Measurements from ENCODE around the genes SMR3A, AMTN, SLC4A4, ADAMTS3 and ANKRD17.

DNA sequence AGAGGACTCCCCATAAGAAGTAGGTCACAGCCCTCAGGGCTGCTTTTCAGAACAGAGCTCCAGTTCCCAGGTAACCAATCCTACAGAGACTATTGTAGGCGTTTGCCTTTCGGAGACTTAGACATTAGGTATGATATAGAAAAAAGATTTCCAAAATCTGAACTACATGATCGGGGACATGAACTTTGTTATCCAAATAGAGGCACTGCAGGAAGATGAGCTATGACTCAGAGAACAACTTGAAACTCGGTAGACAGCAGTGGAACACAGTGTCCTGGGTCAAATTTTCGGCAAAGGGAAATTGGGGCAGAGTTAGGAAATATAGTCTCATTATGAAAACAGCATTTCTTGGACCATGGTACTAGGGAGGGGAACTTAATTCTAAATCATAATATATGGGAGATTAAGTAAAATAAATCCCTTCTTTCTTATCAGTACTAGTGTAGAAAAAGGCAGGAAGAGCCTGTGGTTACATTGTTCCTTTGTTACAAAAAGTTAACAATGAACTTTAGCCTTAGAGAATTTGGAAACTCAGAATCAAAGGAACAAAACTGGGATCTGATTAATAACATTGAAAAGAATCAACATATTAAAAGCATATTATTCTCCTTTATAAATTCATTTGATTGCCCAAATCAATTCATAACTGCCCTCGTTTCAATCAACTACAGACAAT lies 33.9 kb downstream of the SULT1B1 start:
- PRO-cap = no peak

GRCh38 chr4:69754956-69755658 lies 5.3 kb downstream of the SULT1B1 start:
- PRO-cap = no peak

DNA sequence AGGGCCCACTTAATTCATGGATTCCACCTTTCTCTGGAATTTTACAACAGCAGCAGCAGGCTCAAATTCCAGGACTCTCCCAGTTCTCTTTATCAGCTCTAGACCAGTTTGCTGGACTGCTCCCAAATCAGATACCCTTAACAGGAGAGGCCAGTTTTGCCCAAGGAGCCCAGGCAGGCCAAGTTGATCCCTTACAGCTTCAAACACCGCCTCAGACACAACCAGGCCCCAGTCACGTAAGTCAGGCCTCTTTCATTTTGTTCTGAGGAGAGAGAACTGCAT lies 2.3 kb downstream of the ODAM start:
- PRO-cap = no peak

GRCh38 chr4:70360462-70360973 lies at the start of gene SMR3A:
Gene SMR3A, plus strand, starts transcription at chr4:70360760.
- PRO-cap = no peak

GRCh38 chr4:70518361-70518885 lies at the start of gene AMTN:
Gene AMTN, plus strand, starts transcription at chr4:70518569.
- PRO-cap = no peak

DNA sequence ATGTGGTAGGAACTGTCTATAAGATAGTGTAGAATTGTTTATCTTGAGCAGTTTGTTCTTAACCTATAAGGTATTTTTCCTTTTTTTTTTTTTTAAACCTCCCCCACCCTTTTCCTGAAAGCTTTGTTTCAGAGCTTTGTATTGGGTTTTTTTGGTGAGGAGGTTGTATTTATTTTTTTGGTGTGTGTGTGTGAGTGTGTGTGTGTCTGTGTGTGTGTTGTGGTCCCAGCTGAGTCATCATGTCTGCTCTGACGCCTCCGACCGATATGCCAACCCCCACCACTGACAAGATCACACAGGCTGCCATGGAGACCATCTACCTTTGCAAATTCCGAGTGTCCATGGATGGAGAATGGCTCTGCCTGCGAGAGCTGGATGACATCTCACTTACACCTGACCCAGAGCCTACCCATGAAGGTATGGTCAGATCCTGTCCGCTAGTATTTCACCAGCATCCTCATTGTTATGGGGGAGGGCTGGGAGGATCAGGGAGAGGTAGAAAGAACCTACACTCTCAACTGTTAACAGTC lies 636 bp downstream of the RUFY3 start:
- PRO-cap = no peak

DNA sequence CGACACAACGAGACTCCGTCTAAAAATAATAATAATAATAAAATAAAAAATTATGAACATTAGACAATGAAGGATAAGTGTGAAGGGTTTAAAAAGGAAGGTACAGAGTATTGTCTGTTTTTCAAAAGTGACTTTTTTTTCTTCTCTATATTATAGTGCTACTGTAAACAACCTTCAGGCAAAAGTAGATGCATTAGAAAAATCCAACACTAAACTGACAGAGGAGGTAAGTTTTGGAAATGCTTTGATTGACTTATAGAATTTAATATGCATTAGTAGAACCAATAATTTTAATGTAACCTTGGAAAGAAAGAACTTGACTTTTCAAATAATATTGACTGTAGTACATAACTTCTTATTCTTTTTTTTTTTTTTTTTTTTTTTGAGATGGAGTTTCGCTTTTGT lies 56.5 kb downstream of the RUFY3 start:
- PRO-cap = no peak

GRCh38 chr4:70818471-70819421 lies 20.9 kb downstream of the GRSF1 start:
- PRO-cap = no peak

DNA sequence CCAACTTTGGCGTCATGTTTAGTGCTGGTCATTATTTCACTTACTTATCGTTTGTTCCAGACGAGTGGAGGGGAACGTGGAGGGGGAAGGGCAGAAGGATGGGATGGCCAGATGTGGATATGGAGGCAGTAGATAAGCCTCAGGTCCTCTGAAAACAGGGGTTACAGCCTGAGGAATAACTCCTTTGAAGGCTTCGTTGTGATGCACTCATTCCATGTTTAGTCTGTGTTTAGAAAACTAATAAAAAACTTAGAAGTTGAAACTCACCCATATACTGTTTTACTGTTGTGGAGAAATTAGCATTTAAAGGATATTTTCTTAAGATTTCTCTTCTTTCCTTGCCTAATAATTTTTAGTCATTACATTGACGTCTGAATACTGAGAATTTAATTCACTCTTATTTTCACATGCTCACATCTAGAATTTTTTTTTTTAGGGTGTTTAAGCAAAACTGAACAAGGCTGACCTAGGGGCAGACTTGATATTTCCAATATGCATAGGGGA lies 1.2 kb downstream of the MOB1B start:
- PRO-cap = no peak

DNA sequence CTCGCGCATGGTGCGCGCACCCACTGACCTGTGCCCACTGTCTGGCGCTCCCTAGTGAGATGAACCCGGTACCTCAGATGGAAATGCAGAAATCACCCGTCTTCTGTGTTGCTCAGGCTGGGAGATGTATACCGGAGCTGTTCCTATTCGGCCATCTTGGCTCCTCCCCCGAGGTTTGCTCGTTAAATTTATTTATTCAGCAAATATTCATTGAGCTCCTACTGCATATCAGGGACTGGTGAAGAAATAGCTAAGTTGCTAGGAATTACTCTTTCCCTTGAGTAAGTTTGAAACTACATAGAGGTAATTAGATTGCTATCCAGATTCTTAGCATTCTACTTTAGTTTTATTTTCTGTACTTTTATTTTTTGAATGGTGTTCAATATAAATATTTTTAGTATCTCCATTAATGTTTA lies 66.2 kb downstream of the DCK start:
- PRO-cap = no peak

DNA sequence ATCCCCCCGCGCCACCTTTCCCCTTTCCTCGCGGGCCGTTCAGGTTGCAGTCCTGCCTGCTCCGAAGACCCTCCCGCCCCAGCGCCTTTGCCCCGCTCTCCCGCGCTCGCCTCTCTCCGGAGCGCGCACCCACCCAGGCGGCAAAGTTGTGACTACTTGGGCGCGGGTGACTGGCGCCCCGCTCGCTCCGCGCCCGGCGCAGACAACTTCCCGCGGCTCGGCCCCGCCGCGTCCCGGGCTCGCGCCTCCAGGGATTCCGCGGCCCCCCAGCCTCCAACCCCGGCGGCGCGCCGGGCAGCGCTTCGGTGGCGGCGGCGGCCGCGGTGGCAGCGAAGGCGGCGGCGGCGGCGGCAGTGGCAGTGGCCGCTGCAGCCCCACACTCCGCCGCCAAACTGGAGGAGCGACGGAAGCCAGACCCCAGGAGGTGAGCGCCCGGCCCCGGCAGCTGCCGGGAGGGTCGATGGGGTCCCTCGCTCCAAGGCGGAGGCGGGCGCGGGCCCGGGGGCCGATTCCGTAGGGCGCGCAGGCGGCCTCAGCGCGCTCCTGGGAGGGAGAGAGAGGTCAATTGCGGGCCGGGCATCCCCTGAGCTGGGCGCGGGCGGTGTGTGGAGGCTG lies at the start of gene SLC4A4:
Gene SLC4A4, plus strand, starts transcription at position 282 of the 615 bp plus-strand sequence.
- PRO-cap = no peak

DNA sequence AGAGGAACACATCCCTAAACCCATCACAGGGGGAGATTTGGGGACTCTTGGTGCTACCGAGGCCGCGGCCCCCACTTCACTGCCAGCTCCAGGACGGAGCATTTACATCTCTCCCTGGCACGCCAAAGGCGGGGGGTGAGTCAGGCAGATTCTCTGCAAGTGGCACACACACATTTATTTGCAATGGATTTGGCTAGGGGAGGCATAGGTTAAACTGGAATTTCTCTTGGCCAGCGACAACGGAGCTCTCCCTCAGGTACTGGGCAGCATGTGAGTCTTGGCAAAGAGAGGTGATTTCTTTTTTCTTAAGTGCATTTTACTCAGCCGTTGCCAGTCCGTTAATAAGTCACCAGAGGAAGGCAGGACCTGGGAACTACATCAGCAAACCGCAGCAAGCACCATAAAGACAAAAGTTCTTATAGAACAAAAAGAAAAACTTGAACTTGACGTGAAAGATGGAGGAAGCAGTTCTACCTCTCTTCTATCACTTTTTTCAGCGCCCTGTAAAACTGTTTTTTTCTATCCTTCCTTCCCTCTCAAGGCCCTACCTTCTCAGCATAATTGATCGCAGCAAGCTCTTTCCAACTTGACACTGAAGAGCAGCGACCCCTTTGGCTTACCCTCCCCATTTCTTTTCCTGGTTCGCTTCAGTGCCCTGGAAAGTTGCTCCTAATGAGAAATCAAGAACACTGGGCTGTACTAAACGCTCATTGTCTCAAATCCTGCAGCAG lies 908 bp downstream of the SLC4A4 start:
- PRO-cap = bidirectional peak, plus-strand start at position 446 of the sequence, minus-strand start at position 292 of the sequence

DNA sequence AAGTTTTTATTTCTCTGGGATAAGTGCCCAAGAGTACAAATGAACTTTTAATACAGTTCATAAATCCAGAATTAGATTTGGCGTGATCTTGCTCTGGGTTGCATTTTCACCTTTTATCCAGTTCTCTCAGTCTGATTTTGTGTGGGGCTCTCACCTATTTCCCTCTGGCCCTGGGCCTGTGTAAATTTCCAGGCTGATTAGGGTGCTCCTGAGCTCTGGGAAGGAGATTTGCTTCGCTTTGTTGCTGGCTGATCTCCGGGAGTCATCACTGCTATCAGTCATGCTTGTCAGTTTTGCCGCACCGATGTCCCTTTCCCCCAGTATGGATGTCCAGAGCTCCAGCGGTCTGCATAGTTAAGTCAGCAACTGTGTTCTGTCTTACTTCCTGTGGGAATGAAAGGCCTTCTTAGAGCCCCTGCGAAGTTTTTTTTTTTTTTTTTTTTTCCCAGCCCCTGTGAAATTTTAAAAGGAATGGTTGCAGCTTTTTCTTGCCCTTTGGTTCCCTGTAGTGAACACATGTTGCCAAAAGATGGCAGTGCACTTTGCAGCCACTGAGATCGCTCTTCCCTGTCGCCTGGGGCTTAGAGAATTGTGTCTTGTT lies 42.4 kb downstream of the SLC4A4 start:
- PRO-cap = no peak

DNA sequence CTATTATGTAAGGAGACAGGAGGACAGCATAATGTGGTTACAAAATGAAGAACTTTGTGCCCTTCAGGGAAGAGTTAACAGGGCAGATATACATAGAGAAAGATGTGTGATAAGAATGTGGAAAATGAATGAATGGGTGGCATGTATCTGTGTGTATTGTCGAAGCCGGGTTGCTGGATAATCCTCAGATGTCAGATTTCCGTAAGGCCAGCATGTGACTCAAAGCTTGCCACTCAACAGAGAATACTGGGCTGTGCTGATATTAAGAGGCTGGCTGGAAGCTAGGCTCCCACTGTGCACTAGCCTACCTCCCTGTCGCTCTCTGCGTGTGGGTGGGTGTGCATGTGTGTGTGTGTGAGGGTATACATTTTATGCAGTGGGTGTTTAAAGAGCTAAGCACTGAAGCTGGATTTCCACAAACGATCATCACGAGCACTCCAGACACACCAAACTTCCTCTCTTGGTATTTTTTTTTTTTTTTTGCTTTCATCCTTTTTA lies 48.8 kb downstream of the SLC4A4 start:
- PRO-cap = no peak

GRCh38 chr4:71260989-71261592 lies 74.0 kb downstream of the SLC4A4 start:
- PRO-cap = no peak

DNA sequence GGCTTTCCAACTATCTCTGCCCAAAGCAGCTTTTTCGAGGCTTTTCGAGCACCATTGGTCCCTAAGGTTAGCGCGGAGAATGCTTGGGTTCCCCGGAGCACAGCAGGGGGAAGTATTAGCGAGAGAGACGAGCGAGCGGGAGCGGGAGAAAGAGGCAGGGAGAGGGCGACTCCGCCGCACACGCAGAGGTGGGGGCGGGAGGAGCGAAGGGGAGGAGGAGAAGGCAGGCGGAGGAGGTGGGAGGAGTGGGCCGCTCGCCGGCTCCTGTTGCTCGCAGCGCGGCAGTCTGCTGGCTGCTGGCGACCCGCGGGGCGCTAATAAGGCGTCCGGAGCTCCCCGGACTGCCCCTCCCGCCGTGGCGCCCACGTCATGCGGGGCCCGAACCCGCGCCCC lies at the start of gene ADAMTS3:
Gene ADAMTS3, minus strand, starts transcription at position 154 of the 393 bp plus-strand sequence.
- PRO-cap = no peak

DNA sequence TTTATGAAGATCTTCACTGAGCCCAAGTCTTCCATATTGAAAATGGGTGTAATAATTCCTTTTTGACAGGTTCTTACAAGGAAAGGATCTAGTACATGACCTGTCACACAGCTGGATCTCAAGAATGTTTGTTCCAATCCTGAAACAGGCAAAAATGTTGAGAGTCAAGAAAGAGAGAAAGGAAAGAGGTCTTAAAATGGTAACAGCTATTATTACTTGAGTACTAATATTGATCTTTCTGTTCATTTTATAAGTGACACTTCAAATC lies 100.4 kb downstream of the COX18 start:
- PRO-cap = no peak

DNA sequence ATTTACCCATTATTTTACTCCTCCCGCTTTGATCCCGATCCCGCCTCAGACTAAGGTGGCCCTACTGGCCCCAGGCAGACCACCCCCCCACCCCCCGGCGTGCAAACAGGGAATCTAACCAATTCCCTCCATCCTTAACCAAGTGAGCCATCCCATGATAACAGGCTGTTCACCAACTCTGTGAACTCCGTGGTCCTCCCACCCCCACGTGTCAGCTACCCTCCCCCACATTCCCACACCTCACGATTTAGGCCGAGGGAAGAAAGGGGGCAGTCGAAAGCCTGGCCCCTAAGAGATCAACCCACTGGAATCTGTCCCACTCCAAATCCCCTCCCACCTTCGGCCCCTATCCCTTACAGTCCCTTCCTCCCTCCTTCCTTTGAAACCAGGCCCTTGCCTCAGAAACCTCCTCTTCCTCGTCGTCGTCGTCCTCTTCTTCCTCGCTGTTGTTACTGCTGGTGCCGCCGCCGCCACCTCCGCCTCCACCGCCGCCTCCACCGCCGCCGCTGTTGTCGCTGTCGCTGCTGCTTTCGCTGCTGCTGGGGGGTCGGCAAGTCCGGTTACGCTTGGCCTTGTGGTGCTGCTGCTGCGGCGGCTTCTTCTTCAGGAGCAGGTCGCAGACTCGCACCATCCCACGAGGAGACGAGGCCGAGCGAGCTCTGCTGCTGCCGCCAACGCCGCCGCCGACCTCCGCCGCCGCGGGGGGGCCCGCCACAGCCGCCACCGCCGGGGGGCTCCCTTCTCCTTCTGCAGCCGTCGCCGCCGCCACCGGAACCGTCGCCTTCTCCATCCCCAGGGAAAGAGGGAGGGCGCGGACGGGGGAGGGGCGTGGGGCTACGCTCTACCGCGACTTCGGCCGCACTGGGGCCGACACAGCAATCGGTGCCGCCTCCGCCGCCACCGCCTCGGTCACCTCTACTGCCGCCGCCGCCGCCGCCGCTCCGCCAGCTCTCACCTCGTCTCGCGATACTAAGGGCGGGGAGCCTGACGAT lies at the start of gene ANKRD17:
Gene ANKRD17, minus strand, starts transcription at position 920 of the 992 bp plus-strand sequence.
- PRO-cap = bidirectional peak, plus-strand start outside the sequence, minus-strand start at position 917 of the sequence

GRCh38 chr4:73397537-73397997 lies 6.5 kb upstream of the ALB start:
- PRO-cap = no peak

DNA sequence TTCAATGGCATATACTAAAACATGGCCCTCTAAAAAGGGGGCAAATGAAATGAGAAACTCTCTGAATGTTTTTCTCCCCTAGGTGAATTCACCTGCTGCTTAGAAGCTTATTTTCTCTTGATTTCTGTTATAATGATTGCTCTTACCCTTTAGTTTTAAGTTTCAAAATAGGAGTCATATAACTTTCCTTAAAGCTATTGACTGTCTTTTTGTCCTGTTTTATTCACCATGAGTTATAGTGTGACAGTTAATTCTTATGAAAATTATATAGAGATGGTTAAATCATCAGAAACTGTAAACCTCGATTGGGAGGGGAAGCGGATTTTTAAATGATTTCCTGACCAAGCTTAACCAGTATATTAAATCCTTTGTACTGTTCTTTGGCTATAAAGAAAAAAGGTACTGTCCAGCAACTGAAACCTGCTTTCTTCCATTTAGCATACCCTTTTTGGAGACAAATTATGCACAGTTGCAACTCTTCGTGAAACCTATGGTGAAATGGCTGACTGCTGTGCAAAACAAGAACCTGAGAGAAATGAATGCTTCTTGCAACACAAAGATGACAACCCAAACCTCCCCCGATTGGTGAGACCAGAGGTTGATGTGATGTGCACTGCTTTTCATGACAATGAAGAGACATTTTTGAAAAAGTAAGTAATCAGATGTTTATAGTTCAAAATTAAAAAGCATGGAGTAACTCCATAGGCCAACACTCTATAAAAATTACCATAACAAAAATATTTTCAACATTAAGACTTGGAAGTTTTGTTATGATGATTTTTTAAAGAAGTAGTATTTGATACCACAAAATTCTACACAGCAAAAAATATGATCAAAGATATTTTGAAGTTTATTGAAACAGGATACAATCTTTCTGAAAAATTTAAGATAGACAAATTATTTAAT lies 4.3 kb downstream of the ALB start:
- PRO-cap = no peak